LHCN-M2 (cell line): ENCODE measurements around the genes SNRNP40, ZCCHC17 and HCRTR1.

DNA sequence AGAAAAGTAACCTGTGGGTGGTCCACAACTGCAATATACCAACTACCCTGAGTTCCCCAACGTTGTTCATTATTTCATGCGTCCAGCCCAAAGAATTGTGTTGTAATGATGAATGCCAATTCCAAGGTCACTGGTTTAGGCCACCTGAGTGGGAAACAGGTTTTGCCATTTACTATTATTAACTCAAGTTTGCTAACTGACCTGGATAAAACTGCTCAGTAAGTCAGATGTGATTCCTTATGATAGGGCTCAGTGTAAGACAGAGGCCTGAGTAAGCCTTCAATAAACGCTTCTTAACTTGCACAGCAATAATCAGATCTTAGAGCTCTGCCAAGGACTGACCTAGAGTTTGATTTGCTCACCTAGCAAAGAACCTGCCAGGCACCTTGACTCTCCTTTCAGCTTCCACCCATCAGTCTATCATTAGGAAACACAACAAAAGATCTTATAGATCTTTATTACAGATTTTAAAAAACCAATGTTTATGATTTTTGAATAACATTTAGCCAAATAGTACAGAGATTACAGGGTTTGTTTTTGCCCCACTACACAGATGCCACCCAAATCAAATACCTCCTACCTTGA, 9.9 kb downstream of the PUM1 start:
- RAMPAGE, long total RNA: no peak

- RAMPAGE, long total RNA: no peak
These were observed 1.2 kb downstream of the PUM1 start for GRCh38 chr1:31064185-31064893.

- RAMPAGE, long total RNA: start-site peak on the minus strand at chr1:31296754-31296788, 151 reads
These were observed at the start of gene SNRNP40 for GRCh38 chr1:31296108-31296881. Gene SNRNP40 (minus strand): TSS chr1:31296788.

- RAMPAGE, long total RNA: start-site peak on the plus strand at chr1:31297000-31297044, 195 reads
These were observed at the start of gene ZCCHC17 for GRCh38 chr1:31296882-31297526. Gene ZCCHC17 (plus strand): TSS chr1:31297032.

- RAMPAGE, long total RNA: no peak
These were observed 803 bp upstream of the FABP3 start for GRCh38 chr1:31373474-31374284.

GRCh38 chr1:31417036-31417536, 4.1 kb downstream of the SERINC2 start:
- RAMPAGE, long total RNA: no peak

GRCh38 chr1:31617527-31617948, at the start of gene HCRTR1:
Gene HCRTR1 (plus strand): TSS chr1:31617689.
- RAMPAGE, long total RNA: no peak

DNA sequence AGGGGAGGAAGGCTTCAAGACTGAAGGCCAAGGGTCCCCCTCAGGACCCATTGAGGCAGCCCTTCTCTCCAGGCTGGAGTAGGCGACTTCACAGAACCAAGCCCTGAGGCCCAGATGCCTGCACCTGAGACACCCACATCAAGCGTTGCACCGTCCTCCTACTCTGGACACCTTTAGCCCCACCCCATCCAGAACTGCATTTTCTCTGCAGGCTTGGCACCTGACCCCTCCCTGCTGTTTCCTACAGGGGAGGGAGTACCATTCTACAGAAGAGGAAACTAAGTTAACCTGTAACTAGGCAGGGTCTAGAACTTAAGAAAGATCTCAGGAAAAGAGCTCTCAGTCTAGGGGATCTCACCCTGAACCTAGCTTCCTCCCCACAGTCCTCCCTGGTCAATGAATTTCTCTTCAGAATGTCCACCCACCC, 12.0 kb downstream of the PEF1 start:
- RAMPAGE, long total RNA: no peak

- RAMPAGE, long total RNA: no peak
These were observed 4.2 kb upstream of the PEF1 start for GRCh38 chr1:31648828-31649402.

GRCh38 chr1:31675085-31675657, 28.6 kb downstream of the COL16A1 start:
- RAMPAGE, long total RNA: no peak

- RAMPAGE, long total RNA: no peak
These were observed 1.6 kb downstream of the ADGRB2 start for GRCh38 chr1:31762197-31763233.

GRCh38 chr1:31802468-31803058, 13.3 kb downstream of the SPOCD1 start:
- RAMPAGE, long total RNA: no peak

DNA sequence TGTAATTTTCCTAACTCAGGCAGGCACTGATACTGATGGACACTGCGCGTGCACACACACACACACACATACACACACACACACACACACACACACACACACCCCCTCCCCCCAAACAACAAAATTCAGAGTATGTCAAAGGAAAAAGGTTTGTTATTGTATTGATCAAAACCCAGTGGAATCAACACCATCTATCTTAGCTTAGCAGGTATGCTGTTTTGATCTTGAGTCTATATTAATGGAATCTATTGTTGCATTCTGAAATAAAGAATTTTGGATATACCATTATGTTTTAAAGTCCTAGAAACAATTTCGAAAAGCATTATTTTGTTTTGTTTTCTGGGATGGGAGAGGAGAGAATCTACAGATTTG, 31.5 kb downstream of the PTP4A2 start:
- RAMPAGE, long total RNA: no peak

DNA sequence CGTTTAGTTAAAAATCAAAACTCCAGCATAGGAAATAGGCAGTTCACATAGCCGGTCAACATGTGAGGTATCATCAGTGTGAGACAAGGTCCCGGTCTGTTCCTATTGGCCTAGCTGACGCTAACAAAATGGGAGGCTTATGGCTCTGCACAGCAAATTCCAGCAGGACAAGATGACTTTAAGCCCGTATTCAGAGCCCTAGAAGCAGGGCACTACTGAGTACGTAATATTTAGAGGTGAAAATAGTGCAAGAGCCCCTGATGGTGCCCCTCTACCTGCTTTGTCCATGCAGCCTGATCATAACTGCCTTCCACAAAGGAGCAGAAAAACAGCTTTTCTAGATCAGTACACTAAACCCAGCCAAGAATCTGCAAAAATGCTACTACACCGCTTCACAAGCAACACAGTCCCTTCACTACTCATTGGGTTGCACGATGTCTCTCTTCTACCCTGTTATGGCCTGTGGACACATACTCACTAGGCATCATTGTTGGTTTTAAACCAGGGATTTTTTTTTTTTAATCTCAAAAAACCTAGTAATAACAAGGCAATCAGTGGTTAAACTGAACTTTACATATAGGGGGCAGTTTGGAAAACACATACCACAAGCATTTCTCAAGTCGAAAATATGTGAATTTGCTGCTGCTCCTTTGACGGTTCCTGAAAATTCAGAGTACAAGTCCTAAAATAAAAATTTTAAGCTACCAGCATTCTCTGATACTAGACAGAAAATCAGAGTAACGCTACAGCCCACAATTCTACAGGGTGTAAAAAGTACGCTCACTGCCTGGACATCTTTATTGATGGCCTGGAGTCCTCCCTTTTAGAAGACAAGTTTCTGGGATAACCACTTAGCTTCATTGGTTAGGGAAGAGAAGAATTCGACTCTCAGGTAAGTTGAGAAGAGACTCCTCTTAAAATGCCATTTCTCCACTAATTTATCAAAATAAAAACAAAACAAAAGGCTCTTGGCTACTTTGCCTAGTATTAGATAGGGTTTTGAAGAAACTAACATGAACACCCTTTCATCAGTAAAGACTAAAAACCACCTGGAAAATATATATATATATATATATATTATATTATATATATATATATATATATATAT, 30.8 kb downstream of the PTP4A2 start:
- RAMPAGE, long total RNA: no peak

- RAMPAGE, long total RNA: no peak
These were observed 18.8 kb downstream of the PTP4A2 start for GRCh38 chr1:31919300-31919926.

GRCh38 chr1:31932230-31933107, 5.7 kb downstream of the PTP4A2 start:
- RAMPAGE, long total RNA: no peak

- RAMPAGE, long total RNA: no peak
These were observed 508 bp upstream of the PTP4A2 start for GRCh38 chr1:31938480-31939271.

DNA sequence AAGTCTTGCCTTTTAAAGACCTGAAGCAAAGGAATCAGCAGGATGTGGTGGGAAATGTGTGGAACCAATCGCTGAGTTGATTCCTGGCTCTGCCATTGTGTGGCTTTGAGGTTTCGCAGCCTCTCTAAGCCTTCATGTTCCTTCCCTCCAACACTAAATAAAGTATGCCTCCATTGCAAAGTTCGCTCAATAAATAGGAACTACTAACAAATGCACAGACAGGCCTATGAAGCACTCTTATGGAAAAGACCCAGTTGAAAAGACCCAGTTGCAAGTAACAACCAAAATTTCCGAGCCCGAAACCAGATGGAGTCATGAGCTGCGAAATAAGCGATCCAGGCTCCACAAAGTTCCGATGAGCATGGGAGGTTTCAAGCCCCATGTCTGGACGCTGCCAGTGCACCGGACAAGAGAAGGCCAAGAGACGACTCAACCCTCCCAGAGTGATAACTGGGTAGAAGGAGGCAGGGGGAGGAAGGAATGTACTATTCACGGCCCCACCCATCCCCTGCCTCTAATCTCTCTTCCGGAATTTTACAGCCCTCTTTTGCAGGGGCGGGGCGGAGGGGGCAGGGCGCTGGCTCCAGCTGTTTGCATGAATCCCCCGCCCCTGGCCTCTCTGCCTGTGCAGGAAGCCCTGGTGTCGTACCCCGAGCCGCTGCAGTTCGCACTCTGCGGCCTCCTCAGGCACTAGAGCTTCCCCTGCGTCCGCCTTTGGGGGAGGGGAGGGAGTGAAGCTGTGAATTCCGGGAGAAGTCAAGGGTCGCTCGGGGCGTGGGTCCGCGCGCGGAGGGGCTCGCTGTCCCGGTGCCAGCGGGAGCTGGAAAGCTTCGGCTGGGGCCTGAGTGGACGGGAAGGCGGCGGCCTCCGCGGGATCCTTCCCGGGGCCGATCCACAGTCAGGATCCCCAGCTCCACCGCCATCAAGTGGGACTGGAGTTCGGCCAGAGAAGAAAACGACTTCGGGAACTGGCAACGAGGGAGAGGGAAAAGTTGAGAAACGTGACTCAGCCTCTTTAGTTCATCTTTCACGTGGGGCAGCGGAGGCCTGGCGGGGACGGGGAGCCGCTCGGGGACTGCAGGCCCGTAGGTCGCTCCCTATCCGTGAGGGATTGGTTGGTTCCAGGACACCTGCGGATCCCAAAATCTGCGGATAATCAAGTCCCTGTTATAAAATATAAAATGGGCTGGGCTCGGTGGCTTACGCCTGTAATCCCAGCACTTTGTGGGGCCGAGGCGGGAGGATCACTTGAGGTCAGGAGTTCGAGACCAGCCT, 6.2 kb upstream of the PTP4A2 start:
- RAMPAGE, long total RNA: no peak

DNA sequence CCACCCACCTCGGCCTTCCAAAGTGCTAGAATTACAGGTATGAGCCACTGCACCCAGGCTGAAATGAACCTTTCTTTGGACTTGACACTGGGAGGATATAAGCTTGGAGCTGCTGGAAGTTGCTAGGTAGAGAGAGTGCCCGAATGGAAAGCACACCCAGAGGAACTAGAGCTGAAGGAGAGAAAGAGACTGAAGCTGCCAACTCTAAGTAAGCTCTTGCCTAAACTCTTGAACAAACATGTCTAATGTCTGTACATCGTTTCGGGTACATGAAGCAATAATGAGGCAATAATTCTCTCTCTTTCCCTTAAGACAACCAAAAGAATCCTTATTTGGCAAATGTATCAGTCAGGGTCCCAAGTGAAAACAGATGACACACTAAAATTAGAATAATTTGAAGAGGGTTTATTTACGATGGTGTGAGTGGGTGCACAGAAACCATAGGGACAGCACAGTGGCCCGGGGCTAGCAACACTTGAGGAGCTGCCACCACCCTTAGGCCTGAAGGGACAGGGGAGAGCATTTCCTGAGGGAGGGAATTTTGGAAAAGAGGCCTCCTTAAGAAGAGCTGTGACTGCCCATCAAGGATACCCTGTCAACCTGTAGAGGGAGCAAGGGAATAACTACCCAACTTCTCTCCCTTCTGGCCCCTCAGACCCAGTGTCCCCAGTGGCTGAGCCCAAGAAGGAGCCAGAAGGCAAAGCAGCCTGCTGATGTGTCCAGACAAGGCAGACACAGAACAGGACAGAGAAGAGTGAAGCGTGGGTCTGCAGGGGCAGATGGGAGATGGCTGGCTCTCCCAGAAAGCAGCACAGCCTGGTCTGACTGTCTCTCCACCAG, 36.1 kb upstream of the KHDRBS1 start:
- RAMPAGE, long total RNA: no peak

DNA sequence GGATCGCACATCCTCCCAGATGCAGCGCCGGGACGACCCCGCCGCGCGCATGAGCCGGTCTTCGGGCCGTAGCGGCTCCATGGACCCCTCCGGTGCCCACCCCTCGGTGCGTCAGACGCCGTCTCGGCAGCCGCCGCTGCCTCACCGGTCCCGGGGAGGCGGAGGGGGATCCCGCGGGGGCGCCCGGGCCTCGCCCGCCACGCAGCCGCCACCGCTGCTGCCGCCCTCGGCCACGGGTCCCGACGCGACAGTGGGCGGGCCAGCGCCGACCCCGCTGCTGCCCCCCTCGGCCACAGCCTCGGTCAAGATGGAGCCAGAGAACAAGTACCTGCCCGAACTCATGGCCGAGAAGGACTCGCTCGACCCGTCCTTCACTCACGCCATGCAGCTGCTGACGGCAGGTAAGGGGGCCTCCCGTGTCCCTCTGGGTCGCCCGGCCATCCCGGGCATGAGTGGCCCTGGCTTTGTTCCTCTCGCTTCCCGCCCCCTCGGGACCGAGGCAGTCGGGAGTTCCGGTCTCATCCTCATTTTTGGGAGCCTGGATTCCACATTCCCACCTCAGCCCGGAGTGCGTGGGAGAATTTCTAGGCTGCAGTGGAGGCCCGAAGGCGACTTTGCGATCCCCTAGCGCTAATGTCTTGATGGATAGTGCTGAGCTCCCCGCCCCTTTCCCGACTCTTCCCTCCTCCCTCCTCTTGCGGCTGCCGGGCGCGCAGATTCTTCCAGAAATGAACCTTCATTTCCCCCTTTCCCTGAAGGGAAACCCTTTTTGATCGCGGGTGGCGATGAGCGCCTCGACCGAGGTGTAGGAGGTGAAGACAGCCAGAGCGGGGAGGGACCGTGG, 531 bp downstream of the KHDRBS1 start:
- RAMPAGE, long total RNA: no peak